Testis (tissue), 5 donors: ENCODE data around the genes IL5 and RAD50.

DNA sequence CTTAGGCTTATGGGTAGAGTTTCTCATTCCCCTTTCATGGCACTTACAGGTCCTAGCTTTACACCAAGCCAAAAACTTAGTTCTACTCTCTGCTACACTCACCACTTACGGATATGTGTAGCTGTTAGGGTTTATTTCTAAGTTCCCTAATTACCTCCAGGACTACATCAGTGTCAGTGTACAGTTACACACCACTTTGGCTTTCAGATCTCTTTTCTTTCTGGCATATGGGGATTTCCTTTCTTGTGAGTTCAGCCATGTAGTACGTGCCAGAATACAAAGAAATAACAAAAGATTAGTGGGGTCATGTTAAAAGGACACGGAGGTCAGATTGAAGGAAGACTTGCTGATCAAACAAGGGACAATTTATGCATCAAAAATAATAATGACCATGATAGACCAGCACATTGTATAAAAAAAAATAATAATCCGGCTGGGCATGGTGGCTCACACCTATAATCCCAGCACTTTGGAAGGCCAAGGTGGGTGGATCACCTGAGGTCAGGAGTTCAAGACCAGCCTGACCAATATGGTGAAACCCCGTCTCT is 41.8 kb downstream of the LYRM7 start:
- PRO-cap, 3 experiments, result no peak in any of the 3 experiments
- RAMPAGE, long total RNA, 2 experiments, result no peak in any of the 2 experiments
- RRBS, result no CpG with 5 or more reads among the region's 5 CpGs

DNA sequence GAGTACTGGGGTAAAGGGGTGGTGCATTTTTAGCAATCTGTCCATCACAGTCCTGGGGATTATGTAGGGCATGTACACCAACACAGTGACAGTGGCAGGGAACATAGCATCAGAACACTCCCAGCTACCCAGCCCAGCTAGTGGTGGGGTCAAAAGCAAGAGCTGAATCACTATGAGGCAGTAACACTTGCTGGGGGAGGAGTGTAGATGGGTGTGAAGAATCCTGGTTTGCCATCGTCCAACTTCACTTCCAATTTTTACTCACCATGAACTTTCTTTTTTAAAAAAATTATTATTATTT is 6.9 kb upstream of the CDC42SE2 start:
- PRO-cap, 3 experiments, result no peak in any of the 3 experiments
- RAMPAGE, long total RNA, 2 experiments, result no peak in any of the 2 experiments
- RRBS, result no CpG with 5 or more reads among the region's 1 CpG

DNA sequence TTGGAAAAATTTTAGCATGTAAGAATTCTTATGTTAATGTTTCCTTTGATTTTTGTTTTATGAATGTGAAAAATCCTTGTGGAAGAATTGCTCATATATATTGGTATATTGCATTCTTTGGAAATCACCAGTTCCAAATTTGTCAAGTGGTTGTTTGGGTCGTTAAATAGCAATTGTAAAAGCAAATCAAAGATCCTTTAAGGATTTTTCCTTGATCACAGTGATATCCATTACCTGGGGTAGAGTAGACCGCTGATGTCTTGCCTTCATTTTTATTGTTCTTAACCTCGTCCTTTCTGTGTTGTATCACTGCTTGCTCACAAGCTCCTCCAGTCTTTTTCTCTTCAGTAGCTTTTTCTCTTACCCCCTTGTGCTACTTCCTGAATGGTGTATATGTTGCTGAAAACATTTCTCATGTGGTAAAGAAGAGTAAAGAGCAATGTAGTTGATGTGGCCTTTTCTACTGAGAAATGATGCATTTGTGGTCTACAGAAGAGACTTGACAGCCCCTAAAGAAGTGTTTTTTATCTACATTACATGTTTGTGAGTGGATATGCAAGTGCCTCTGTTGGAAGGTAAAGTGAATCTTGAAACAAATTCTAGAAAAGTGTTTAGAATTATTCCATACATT is 17.2 kb downstream of the CDC42SE2 start:
- PRO-cap, 3 experiments, result no peak in any of the 3 experiments
- RAMPAGE, long total RNA, 2 experiments, result no peak in any of the 2 experiments
- RRBS, result no CpG with 5 or more reads among the region's 3 CpGs

DNA sequence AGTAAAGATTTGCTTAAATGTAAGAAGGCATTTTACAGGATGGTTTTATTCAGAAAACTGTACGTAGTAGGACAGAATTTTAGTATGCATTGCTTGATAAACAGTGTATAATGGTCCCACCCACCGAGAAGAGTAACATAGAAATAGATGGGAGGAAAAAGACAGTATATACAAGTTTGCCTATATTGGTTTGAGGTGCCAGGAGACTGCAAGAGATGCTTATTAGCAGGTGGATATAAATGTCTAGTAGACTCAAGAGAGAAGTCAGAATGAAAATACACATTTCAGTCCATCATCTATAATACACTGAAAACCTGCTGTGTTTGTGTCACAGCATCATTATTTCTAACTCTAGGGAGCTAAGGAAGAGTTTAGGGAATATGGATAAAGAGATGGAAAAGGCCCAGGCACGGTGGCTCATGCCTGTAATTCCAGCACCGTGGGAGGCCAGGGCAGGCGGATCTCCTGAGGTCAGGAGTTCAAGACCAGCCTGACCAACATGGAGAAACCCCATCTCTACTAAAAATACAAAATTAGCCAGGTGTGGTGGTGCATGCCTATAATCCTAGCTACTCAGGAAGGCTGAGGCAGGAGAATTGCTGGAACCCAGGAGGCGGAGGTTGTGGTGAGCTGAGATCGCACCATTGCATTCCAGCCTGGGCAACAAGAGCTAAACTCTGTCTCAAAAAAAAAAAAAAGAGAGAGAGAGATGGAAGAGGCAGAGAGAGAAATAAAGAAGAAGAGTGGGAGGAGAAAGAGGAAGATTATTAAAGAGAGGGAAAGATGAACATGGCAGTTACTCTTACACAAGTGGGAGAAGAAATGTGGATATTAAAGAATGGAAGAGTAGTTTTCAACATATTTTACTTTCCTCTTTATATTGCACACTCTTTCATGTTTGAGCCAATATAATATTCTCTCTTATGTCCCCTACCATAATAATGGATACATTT is 79.5 kb downstream of the CDC42SE2 start:
- PRO-cap, 3 experiments, result no peak in any of the 3 experiments
- RAMPAGE, long total RNA, 2 experiments, result no peak in any of the 2 experiments
- RRBS, result no CpG with 5 or more reads among the region's 7 CpGs

GRCh38 chr5:131379552-131380500 is 116.0 kb downstream of the CDC42SE2 start:
- PRO-cap, 3 experiments, result no peak in any of the 3 experiments
- RAMPAGE, long total RNA, 2 experiments, result no peak in any of the 2 experiments
- RRBS, result no CpG with 5 or more reads among the region's 11 CpGs

DNA sequence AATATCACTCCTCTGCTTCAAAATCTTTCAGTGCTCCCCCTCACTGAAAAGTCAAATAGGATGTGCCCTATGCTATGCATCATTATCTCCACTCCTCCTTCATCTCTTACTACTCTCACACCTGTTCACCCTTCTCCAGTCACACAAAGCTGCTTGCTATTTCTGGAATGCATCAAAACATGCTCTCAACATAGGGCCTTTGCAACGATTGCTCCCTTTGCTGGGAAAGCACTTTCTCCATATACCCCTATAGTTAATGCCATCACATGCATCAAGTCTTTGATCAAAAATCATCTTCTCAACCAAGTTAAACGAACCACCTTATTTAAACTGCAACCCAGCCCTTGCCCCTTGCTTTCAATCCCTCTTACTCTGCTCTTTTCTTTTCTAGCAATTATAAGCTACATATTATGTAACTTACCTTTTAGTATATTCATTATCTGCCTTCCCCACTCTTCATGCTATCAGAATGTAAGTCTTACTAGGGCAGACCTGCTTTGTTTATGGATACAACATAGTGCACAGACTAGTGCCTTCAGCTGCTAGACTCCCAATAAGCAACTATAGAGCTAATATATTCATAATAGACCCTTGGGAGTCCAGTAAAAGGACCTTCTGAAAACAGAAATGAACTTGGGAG is 2.8 kb downstream of the RAPGEF6 start:
- PRO-cap, 3 experiments, result no peak in any of the 3 experiments
- RAMPAGE, long total RNA, 2 experiments, result no peak in any of the 2 experiments
- RRBS, result no CpG with 5 or more reads among the region's 2 CpGs

GRCh38 chr5:131635279-131636288 is 555 bp upstream of the RAPGEF6 start:
- PRO-cap, 3 experiments, result peak in 3 of 3 experiments; most common plus-strand start chr5:131635393 (in 2); most common minus-strand start chr5:131635358 (in 1)
- RAMPAGE, long total RNA, 2 experiments, result start-site peak on the plus strand in 1 of 2 experiments, at chr5:131635277-131635326 at its widest, 13 reads per replicate
- RRBS, result 2% methylated on average over 11 of the region's 44 CpGs

GRCh38 chr5:131713724-131714319 is 78.8 kb upstream of the RAPGEF6 start:
- PRO-cap, 3 experiments, result no peak in any of the 3 experiments
- RAMPAGE, long total RNA, 2 experiments, result no peak in any of the 2 experiments
- RRBS, result no CpG with 5 or more reads among the region's 4 CpGs

DNA sequence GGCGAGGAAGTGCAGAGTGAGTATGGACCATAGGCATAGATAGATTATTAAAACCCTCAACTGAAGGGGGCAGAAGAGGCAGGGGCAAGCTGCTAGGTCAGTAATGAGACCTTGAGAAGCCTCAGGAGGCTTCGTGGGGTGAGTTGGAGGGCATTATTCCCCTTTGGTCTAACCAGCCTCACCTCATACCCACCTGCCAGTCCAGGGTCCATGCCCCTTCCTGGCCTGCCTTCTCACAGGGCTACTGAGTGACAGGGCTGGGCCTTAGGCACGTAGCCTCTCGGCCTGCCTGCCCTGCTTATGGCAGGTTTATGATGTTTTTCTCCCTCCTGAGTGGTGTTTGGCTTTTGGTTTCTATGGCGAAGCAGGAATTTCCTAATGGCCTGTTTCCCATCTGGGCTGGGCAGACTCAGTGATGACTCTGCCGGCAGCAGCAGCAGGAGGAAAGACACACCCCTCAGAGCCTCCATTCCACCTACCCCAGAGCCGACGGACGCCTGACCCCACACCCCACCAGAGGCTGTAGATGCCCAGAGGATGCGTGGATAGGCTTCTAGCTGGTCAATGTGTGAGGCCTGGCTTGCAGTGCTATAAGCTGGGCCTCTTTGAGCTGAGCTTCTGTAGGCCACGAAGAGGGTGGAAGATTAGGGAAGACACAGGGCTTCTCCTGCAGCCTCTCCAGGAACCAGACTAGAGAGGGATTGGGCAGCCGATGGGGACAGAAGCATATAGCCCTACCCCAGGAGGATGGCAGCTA is 8.2 kb downstream of the PDLIM4 start:
- PRO-cap, 3 experiments, result peak in 1 of 3 experiments; most common plus-strand start position 412 of the sequence (in 1)
- RAMPAGE, long total RNA, 2 experiments, result no peak in any of the 2 experiments
- RRBS, result no CpG with 5 or more reads among the region's 12 CpGs

GRCh38 chr5:132358565-132359191 is 10.8 kb upstream of the SLC22A5 start:
- PRO-cap, 3 experiments, result no peak in any of the 3 experiments
- RAMPAGE, long total RNA, 2 experiments, result no peak in any of the 2 experiments
- RRBS, result no CpG with 5 or more reads among the region's 1 CpG

DNA sequence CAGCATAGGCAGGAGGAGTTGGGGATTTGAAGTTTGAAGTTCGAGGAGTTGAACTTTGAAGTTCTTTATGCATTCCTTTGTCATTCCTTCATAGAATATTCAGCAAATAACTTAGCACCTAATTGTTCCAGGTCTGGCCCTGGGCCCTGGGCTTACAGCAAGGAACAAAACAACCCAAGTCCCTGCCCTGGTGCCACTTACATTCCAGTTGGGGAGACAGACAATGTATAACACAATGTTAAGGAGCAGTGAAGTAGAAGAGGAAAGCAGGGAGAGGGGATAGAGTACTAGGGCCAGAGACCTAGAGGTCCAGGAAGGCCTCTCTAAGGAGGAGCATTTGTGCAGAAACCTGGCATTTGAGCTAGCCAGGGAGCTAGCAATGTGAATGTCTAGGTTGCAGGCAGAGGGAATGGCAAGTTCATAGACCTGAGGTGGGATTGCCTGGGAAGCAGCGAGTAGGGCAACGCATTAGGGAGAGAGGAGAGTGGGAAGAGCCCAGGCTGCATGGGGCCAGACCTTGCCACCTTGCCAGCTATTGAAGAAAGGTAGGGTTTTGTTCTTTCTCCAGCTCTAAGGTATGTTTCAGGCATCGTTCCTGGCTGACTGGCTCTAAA is 53.8 kb downstream of the SLC22A5 start:
- PRO-cap, 3 experiments, result no peak in any of the 3 experiments
- RAMPAGE, long total RNA, 2 experiments, result no peak in any of the 2 experiments
- RRBS, result no CpG with 5 or more reads among the region's 4 CpGs

- PRO-cap, 3 experiments, result peak in 1 of 3 experiments; most common plus-strand start chr5:132427546 (in 1)
- RAMPAGE, long total RNA, 2 experiments, result no peak in any of the 2 experiments
- RRBS, result no CpG with 5 or more reads among the region's 5 CpGs
Measured at GRCh38 chr5:132427342-132428205, 58.1 kb downstream of the SLC22A5 start.

GRCh38 chr5:132437297-132437962 is 53.1 kb downstream of the IRF1 start:
- PRO-cap, 3 experiments, result peak in 3 of 3 experiments; most common plus-strand start chr5:132437906 (in 3); most common minus-strand start chr5:132437754 (in 2)
- RAMPAGE, long total RNA, 2 experiments, result no peak in any of the 2 experiments
- RRBS, result no CpG with 5 or more reads among the region's 2 CpGs

DNA sequence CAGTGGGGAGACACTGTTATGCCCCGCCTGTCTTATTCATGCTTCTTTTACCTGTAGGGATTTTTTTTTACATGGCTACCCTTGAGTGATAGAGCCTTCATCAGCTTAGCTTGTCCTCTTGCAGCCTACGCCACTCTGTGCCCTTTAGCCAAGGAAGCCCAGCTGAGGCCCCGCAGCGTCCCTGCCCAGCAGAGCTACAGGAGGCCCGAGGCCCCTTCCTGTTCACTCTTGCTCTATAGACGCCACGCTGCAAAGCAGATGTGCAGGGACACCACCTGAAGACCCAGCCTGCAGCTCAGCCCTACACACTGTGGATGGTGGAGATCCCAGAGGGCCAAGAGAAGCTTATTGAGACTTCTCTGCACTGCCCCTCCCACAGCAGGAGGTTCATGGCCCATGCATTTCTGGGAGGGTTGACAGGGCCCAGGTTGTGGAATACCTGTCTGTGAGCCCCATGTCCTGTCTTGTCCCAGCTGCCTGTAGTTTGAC is 33.6 kb downstream of the IRF1 start:
- PRO-cap, 3 experiments, result no peak in any of the 3 experiments
- RAMPAGE, long total RNA, 2 experiments, result no peak in any of the 2 experiments
- RRBS, result no CpG with 5 or more reads among the region's 7 CpGs

DNA sequence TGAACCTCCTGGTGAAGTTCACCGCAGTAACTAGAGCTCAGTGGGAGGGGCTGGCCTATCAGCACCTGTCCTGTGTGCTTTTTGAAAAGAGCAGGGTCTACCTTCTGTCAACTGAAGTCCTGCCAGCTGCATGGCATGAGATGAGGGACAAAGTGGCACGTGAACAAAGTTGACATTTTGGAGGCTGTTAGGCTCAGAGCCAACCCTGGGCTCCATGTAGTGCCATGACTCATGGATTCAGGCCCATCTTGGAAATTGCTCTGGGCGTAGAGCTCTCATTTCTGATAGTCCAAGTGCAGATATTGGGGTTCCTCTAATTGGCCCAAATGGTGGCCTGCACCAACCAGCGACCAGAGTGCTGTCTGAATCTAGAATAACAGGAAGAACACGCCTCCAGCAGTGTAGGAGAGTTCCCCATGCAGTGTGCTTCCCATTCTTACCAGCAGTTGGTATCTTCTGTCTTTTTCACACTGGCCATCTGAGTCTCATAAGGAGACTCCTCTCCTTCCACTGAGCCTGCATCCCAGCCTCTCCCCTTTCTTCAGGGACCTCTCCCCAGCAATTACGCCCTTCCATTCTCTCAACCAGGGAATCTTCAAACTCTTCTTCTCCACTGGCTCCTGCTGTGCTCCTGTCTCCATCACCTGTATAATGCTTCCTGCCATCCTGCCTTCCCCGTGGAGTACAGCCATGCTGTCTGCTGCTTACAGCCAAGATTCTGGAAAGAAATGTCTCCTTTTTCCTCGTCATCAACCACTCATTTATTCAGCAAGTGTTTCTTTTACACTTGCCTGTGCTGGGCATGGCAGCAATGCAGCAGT is 30.4 kb downstream of the IRF1 start:
- PRO-cap, 3 experiments, result no peak in any of the 3 experiments
- RAMPAGE, long total RNA, 2 experiments, result no peak in any of the 2 experiments
- RRBS, result no CpG with 5 or more reads among the region's 8 CpGs

DNA sequence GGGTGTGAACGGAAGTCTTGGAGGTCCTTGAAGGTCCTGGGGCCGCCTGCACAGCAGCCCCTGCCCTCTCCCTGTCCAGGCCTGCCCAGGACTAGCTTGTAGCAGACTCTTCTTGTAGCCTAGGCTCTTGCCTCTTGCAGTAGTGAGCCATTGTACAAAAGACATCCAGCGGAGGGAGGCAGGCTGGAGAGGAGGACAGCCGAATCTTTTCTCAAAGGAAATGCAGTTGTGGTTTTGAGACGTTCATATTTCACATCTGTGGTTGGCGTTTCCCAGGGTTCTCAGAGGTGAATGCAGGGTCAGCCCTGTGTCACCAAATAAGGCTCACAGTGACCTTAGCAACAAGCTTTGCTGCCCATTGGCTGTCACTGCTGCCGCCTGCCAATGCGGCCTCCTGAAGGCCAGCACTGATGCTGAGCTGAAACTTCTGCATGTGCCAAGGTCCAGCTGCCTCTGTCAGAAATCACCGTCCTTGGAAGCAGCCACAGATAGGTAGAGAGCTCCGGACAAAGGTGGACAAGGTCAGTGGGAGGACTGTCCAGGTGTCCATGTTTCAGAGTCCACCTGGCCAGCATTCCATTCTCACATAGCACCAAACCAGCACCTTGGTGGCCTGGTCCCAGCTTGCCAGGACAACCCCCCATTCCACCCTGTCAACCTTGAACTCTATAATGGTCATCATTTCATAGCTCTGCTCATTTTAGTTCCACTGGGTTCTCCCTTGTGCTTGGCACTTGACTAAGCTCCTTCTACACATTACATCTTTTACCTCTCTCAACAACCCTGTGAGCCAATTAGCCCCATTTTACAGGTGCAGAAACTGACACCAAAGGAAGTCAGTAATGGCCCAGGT is 23.7 kb downstream of the IRF1 start:
- PRO-cap, 3 experiments, result no peak in any of the 3 experiments
- RAMPAGE, long total RNA, 2 experiments, result no peak in any of the 2 experiments
- RRBS, result no CpG with 5 or more reads among the region's 10 CpGs

DNA sequence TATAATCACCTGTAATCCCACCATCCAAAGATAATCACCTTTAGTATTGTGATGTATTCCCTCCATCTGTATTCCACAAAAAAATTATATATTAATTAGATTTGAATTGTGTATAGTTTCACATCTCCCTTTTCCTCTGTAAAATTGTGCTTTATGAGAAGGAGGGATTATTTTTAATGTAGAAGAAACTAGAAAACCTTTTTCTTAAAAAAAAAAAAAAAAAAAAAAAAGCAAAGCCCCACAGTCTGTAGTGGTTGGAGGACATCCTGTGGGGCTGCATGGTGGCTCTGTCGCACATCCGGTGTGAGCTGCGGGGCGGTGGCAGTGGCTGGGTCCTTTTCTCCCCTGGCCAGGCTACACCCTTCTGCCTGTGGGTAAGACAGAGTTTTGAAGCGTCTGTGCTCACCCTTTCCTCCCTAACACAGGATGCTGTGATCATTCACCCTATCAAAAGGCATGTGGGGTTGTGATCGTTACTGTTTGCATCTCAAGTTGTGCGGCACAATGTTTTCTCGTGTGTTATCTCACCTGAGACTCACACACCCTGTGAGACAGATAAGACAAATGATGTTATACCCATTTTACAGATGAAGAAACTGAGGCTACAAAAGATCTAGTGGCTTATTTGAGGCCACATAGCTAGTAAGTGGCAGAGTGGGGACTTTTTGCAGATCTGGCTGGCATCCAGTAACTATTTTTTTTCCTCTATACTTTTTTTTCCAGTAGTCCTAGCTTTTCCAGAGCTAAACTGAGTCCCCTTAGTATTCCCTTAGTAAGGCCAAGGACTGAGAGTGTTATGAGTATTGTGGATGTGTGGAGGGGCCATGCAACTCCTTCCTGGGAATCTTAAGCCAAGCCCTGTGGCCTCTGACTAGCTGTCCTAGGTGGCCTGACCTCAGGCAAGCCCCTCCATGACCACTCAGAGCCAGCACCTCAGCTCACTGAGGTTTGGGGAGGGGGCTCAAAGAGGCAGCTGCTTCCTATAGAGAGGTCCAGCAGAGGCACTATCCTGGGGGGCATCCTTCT is 17.5 kb downstream of the IRF1 start:
- PRO-cap, 3 experiments, result no peak in any of the 3 experiments
- RAMPAGE, long total RNA, 2 experiments, result no peak in any of the 2 experiments
- RRBS, result no CpG with 5 or more reads among the region's 8 CpGs

DNA sequence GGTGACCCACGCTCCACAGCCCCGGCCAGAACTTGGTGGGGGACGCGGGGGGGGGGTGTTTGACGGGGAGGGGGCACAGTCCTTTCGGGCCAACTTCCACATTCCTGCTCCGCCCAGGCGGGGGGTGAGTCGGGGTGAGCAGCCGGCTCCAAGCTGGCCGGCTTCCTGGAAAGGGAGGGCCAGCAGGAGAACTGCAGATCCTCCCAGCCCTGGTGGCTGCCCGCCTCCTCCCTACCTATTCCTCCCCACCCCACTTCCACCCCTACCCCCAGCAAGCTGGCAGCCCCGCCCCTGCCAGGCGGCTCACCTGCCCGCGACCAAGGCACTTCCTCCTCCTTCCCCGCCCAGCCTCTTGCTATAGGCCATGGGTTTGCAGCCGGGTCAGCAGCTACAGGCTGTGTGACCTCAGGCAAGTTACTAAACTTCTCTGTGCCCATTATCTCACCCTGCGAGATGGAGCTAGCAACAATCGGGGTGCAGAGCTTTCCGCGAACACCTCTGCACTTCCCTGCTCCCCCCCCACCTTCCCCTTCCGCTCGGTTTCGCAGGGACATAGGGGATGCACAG is 5.6 kb upstream of the IRF1 start:
- PRO-cap, 3 experiments, result peak in 3 of 3 experiments; most common plus-strand start position 355 of the sequence (in 1); most common minus-strand start position 354 of the sequence (in 2)
- RAMPAGE, long total RNA, 2 experiments, result no peak in any of the 2 experiments
- RRBS, result under 1% methylated on average over 2 of the region's 25 CpGs

GRCh38 chr5:132543287-132543742 is at the start of gene IL5:
IL5 (minus strand) TSS chr5:132543522.
- PRO-cap, 3 experiments, result no peak in any of the 3 experiments
- RAMPAGE, long total RNA, 2 experiments, result no peak in any of the 2 experiments
- RRBS, result no CpG with 5 or more reads among the region's 7 CpGs

DNA sequence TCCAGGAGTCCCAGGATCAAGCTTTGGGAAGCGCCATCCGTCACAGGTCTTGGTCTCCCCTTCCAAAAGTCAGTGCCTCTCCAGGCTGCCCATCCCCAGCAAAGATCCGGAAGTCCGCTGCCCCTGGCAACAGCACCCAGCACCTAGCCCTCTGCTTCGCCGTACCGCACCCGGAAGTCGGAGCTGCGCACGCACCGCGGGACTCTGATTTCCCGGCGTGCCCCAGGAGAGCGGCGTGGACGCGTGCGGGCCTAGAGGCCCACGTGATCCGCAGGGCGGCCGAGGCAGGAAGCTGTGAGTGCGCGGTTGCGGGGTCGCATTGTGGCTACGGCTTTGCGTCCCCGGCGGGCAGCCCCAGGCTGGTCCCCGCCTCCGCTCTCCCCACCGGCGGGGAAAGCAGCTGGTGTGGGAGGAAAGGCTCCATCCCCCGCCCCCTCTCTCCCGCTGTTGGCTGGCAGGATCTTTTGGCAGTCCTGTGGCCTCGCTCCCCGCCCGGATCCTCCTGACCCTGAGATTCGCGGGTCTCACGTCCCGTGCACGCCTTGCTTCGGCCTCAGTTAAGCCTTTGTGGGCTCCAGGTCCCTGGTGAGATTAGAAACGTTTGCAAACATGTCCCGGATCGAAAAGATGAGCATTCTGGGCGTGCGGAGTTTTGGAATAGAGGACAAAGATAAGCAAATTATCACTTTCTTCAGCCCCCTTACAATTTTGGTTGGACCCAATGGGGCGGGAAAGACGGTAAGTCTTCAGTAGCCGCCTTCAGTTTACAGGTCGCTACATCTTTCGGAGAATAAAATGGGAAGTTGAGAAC is at the start of gene RAD50:
TSS of gene RAD50 (plus strand) at position 262 of the 811 bp plus-strand sequence.
- PRO-cap, 3 experiments, result peak in 3 of 3 experiments; most common plus-strand start position 266 of the sequence (in 3); most common minus-strand start position 100 of the sequence (in 3)
- RAMPAGE, long total RNA, 2 experiments, result start-site peak on the plus strand in 2 of 2 experiments, centred at positions 254 to 255 of the sequence, 1,013 to 1,044 reads per replicate; start-site peak on the minus strand in 2 of 2 experiments, centred at positions 84 to 97 of the sequence, 65 to 132 reads per replicate
- RRBS, result 1% methylated on average over 24 of the region's 57 CpGs